Retinal pigment epithelial cell (primary cell): ENCODE measurements around the genes CERCAM, TBC1D13 and DOLK.

GRCh38 chr9:128131876-128132596, 4.5 kb upstream of the PTGES2 start:
- RRBS, result 40% methylated on average over 2 of the region's 12 CpGs

DNA sequence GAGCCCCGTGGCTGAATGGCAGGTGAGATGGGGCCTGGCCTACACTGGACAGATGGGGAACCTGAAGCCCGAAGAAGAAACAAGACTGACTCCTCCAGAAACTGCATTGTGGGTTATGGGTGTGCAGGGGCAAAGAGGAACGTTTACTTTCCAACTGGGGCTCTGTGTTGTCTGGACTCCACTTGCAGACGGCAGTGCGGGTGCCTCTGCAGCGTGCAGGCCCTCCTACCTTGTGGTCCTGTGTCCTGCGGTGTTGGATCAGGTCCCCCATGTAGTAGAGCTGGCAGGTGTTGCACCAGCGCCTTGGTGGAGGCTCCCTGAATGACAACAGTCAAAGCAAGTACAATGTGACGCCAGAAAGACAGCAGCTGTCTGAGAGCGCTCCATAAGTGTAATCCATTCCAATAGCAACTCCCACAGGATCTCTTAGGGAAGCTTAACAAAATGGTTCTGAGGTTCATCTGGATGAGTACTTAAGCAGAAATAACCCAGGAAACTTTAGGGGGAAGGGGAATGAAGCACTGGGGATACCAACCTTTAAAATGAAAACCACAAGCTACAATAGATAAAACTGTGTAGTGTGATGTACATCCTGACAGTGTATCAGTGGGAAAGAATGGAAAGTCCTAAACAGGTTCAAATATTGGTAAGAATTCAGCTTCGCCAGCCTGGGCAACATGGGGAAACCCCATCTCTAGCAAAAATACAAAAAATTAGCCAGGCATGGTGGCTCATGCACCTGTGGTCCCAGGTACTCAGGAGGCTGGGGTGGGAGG, 9.9 kb downstream of the BBLN start:
- RRBS, result no CpG with 5 or more reads among the region's 11 CpGs

- RRBS, result 36% methylated on average over 1 of the region's 14 CpGs
Measured at GRCh38 chr9:128243164-128244242, 32.3 kb downstream of the GOLGA2 start.

GRCh38 chr9:128341411-128341890, 1.1 kb downstream of the SLC27A4 start:
- RRBS, result no CpG with 5 or more reads among the region's 14 CpGs

DNA sequence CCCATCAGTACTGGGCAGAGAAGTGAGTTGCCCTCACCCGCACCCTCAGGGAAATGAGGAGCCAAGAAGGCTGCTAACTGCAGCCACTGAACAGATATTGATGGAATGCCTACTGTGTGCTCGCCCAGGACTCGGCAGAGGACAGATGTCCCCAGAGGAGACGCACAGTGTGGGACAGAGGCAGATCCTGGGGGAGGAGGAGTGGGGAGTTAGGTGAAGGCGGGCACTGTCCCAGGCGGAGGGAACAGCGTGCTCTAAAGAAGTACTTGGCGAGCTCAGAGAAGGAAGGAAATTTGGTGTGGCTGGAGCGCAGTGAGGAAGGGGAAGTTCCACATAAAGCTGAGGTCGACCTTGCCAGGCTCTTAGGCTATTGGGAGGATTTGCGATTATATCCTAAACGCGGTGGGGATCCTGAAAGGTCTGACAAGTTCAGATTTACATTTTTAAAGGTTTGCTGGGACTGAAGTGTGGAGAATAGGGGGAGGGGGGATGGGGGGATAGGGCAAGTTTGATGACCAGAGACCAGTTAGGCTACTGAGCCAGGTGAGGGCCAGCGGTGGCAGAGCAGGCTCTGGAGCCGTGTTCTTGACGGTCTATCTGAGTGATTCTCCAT, 23.6 kb upstream of the CERCAM start:
- RRBS, result no CpG with 5 or more reads among the region's 16 CpGs

DNA sequence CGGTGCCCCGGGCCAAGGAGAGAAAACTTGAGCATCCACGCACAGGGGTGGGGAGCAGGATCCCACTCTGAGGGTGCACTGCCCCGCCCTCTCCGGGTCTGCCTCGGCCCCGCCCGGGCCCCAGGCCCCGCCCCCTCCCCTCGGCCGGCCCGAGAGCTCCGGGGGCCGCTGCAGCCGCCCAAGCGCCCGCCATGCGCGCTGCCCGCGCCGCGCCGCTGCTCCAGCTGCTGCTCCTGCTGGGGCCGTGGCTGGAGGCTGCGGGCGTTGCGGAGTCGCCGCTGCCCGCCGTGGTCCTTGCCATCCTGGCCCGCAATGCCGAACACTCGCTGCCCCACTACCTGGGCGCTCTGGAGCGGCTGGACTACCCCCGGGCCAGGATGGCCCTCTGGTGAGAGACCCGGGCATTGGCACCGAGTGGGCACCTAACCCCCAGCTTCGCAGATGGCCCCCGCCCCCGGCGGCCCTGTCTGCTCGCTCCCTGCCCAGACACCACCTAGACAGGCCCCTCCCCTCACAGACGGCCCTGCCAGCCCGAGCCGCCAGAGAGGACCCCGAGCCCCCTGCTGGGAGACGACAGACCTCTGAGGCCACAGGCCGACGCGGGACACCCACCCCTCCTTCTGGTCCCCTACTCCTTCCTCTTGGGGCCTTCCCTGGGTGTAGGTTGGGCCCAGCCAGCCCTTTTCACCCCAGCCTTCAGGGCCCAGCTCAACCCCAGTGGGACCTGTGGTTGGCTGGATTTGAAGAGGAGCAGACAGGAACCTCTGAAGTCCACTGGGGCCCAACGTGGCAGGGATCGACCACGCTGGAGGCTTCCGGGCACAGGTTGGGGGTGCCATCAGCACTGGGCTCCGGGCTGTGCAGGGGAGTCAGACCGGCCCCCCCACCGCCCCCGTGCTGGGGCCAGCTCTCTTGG, at the start of gene CERCAM:
CERCAM (plus strand) TSS at position 171 of the 916 bp plus-strand sequence.
- RRBS, result 4% methylated on average over 10 of the region's 61 CpGs

GRCh38 chr9:128554050-128555023, 1.9 kb downstream of the SPTAN1 start:
- RRBS, result no CpG with 5 or more reads among the region's 6 CpGs

- RRBS, result 68% methylated on average over 5 of the region's 12 CpGs
Measured at GRCh38 chr9:128628378-128628889, 28.2 kb downstream of the DYNC2I2 start.

- RRBS, result no CpG with 5 or more reads among the region's 11 CpGs
Measured at GRCh38 chr9:128691324-128692205, 2.5 kb downstream of the SET start.

DNA sequence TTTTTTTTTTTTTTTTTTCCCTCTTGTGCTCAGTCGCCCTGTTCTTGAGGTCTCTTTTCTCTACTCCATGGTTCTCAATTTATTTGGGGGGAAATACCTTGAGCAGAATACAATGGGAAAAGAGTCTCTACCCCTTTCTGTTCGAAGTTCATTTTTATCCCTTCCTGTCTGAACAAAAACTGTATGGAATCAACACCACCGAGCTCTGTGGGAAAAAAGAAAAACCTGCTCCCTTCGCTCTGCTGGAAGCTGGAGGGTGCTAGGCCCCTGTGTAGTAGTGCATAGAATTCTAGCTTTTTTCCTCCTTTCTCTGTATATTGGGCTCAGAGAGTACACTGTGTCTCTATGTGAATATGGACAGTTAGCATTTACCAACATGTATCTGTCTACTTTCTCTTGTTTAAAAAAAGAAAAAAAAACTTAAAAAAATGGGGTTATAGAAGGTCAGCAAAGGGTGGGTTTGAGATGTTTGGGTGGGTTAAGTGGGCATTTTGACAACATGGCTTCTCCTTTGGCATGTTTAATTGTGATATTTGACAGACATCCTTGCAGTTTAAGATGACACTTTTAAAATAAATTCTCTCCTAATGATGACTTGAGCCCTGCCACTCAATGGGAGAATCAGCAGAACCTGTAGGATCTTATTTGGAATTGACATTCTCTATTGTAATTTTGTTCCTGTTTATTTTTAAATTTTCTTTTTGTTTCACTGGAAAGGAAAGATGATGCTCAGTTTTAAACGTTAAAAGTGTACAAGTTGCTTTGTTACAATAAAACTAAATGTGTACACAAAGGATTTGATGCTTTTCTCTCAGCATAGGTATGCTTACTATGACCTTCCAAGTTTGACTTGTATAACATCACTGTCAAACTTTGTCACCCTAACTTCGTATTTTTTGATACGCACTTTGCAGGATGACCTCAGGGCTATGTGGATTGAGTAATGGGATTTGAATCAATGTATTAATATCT, 6.0 kb downstream of the SET start:
- RRBS, result no CpG with 5 or more reads among the region's 7 CpGs

GRCh38 chr9:128762100-128762527, 9.6 kb downstream of the ZER1 start:
- RRBS, result no CpG with 5 or more reads among the region's 4 CpGs

GRCh38 chr9:128770800-128771041, 1.0 kb downstream of the ZER1 start:
- RRBS, result no CpG with 5 or more reads among the region's 6 CpGs

- RRBS, result no CpG with 5 or more reads among the region's 4 CpGs
Measured at GRCh38 chr9:128783541-128784033, 3.5 kb upstream of the TBC1D13 start.

- RRBS, result under 1% methylated on average over 22 of the region's 71 CpGs
Measured at GRCh38 chr9:128786639-128787780, at the start of gene TBC1D13. TBC1D13 (plus strand) TSS chr9:128787253.

GRCh38 chr9:128881561-128881785, 277 bp downstream of the KYAT1 start:
- RRBS, result no CpG with 5 or more reads among the region's 14 CpGs

- RRBS, result 0% methylated on average over 8 of the region's 43 CpGs
Measured at GRCh38 chr9:128882245-128883238, 609 bp downstream of the LRRC8A start.

- RRBS, result no CpG with 5 or more reads among the region's 15 CpGs
Measured at GRCh38 chr9:128913093-128913893, 7.5 kb upstream of the PHYHD1 start.

- RRBS, result no CpG with 5 or more reads among the region's 19 CpGs
Measured at GRCh38 chr9:128918753-128919862, 1.7 kb upstream of the PHYHD1 start.

GRCh38 chr9:128947320-128947869, at the start of gene DOLK:
DOLK (minus strand) TSS chr9:128947603.
- RRBS, result 1% methylated on average over 53 of the region's 61 CpGs

GRCh38 chr9:129068476-129069062, 12.3 kb upstream of the DOLPP1 start:
- RRBS, result 100% methylated on average over 1 of the region's 10 CpGs